ENCODE results near the gene BRWD1.

DNA sequence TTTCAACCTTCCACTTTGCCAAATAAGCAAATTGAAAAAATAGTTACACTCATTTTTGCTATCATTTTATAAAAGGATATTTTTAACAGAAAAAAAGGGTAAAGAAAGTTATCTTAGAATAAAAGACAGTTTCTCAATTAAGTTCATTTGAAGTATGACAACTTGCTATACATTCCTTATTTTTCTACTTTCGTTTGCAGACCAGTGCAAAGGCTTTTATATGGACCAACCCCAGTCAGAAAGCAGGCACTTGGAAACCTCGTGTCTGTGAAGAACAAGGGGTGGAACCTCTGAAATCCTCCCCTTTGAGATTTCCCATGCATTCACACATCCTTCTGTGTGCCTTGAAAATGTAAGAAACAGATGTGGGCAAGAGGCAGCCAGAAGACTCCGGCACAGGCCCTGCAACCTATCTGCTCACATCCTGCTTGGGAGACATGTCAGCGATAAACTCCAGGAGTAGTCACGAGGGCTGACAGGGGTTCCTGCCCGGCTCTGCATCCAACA is 42.4 kb downstream of the ETS2 start:
- PRO-cap = no peak

DNA sequence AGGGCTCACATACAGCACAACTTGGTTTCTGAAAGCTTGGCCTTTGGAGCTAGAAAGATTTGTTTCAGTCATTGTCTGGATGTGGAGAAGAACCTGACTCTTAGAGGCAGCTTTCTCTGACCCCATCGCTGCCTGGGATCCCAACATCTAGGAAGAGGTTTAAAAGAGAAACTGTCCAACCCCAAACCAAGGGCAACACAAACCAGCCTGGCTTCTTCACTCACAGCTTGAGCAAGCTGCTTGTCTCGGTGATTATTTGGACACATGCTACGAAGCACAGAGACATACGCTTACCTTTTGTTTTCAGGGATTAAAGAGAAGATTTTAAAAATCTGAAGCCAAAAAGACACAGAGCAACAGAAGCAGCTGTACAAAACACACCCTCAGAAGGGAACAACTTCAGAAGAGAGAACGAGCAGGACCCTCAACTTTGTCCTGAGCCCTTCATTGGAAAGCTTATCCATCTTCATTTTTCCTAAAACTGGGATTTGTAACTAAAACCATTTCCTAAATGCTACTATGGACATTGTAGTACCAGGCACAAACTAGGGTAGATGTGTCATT is 109.9 kb downstream of the ETS2 start:
- PRO-cap = no peak

- PRO-cap = no peak
Measured at GRCh38 chr21:38955339-38956037, 149.8 kb downstream of the ETS2 start.

- PRO-cap = no peak
Measured at GRCh38 chr21:38956549-38957541, 151.1 kb downstream of the ETS2 start.

DNA sequence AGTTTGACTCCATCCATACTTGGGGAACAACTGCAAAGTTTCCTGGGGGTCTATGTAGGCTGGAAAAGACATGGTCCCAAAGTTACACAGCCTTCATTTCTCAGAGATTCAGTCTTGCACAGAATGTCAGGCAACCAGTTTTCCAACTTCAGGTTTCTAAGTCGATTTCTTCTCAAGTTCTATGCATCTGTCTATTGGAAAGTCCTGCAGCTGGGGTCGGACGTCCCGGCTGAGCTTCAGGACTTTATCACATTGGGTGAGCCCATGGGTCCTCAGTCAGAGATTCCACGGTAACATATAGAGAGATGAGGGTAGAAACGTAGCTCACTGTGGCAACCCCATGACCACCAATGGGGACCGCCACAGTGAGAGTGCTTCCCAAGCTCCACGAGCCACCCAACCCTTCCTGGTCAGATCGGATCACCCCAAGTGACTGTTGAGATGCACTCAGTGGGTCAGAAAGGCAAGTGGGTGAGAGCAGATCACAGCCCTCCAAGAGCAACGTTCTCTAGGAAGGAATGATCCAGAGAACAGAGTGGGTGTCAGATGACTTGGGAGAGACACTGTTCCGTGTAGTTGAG is 177.2 kb downstream of the PSMG1 start:
- PRO-cap = no peak

DNA sequence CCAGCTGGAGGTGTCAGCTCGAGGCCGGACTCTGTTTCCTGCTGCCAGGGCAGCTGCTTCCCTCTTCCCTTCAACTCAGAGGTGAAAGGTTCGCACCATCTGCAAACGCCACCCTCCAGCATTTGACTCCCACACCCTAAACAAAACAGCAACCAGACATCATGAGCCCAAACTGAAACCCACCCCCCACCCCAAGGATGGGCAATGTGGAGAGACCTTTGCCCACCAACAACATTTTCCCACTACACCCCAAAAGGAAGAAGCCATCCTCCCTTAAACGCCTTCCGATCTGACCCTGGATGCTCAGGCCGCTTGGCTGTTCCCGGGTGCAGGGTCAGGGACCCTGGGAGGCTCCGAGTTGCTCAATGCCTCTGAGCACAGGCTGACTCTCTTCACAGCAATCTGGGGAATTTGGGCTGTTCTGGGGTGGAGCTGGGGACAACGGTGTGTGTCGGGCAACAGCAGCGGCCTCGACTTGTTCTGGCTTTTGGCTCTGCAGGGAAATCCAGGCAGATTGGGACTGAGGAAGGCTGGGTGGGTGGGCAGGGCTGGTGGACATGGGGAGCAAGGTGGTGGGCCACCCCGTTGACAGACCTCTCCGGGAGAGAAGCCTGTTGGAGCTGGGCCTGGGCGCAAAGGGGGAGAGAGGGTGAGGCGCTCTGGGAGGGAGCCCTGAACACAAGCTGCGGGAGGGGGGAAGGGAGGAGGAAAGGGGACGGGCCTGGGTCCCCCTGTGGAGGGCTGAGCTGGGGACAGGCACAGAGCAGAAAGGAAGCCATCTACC is 162.1 kb downstream of the PSMG1 start:
- PRO-cap = no peak

DNA sequence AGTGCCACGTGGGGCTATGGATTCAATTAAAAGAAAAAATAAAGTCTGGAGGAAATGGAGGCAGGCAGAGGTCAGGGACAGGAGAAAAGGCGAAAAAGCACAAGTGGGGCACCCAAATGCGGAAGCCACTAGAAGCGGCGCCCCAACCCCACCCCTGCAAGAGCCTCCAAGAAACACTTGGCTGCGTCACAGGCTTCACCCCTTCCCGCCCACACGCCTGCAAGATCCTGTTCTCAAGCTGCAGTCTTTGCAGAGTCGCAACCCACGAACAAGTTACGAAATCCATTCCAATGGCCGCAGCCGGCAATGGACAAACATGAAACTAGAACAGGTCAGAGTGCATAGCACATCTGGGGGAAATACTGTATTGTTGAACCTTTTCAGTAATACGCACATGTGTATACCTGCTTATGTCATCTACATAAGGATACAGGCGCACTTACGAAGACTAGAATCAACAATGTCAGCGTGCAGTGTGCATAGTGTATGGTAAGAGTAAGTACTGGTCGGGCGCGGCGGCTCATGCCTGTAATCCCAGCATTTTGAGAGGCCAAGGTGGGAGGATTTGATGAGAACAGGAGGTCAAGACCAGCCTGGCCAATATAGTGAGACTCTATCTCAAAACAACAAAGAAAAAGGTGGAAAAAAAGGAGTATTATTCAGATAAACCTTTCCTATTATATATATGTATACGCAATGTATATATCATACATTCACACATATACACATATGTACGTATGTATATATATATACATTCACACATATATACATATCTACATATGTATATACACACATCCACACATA is 103.5 kb downstream of the PSMG1 start:
- PRO-cap = no peak

DNA sequence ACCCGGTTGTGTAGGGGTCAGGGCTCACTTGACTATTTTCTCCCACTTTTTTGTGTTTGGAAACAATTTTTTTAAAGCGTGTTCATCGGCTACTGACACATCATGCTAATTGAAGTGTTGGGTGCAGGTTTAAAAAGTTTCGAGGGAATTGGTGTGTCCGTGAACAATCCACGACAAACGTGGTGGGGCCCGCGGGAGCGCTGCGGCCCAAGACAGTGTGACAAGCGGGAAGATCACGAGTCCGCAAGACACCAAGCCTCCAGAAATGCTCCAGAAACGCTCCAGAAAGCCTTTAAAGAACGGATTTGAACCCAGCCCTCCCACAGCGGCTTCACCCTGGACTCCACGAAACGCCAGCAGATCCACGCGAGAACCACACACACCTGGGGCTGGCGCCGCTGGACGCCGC is 566 bp downstream of the PSMG1 start:
- PRO-cap = no peak

- PRO-cap = no peak
Measured at GRCh38 chr21:39212067-39212945, 29.1 kb upstream of the PSMG1 start.

DNA sequence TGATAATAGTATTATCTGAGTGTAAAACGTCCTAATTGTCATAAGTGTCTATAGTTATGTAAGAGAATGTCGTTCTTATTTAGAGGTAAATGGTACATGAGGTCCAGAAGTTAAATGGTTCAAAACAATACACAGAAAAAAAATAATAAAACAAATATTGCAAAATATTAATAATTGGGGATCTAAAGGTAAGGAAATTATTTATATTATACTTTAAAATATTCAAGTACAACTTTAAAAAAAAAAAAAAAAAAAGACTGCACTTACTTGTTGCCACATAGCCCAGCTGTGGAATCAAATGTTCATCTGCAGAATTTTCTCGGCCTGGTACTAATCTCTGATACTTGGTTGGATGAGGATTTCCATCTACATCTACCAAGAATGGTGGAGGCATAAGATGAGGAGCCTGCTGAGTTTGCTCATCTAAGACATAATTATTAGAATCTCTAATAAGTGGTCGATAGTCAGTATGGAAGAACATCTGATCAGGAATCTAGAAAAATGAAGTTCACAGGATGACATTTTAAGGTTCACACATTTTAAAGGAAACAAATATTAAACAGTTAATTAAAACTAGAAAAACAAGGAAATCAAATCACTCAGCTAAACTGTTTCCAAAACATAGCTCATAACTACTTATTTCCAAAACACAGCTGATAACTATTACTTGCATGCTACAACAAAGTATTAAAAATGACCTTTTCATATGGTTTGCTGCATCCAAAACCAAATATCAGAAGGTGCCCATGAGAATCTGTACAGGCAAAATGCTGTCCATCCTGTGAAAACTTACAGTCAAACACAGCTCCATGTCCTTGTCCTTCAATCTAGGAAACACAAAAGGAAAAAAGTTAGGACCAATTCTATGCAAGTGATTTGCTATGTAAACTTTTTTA is 49.0 kb downstream of the BRWD1 start:
- PRO-cap = no peak

- PRO-cap = bidirectional peak, plus-strand start at chr21:39313936, minus-strand start at chr21:39313613
Measured at GRCh38 chr21:39313152-39314200, at the start of gene BRWD1. Gene BRWD1 (minus strand): TSS chr21:39313632.

- PRO-cap = no peak
Measured at GRCh38 chr21:39316135-39316702, 2.8 kb upstream of the BRWD1 start.

GRCh38 chr21:39387406-39387964 is 7.4 kb downstream of the GET1 start:
- PRO-cap = no peak

GRCh38 chr21:39388549-39388883 is 8.4 kb downstream of the GET1 start:
- PRO-cap = bidirectional peak, plus-strand start at chr21:39388816, minus-strand start at chr21:39388717

- PRO-cap = no peak
Measured at GRCh38 chr21:39625120-39625784, 12.5 kb downstream of the B3GALT5 start.

GRCh38 chr21:39632117-39632584 is 19.4 kb downstream of the B3GALT5 start:
- PRO-cap = no peak

DNA sequence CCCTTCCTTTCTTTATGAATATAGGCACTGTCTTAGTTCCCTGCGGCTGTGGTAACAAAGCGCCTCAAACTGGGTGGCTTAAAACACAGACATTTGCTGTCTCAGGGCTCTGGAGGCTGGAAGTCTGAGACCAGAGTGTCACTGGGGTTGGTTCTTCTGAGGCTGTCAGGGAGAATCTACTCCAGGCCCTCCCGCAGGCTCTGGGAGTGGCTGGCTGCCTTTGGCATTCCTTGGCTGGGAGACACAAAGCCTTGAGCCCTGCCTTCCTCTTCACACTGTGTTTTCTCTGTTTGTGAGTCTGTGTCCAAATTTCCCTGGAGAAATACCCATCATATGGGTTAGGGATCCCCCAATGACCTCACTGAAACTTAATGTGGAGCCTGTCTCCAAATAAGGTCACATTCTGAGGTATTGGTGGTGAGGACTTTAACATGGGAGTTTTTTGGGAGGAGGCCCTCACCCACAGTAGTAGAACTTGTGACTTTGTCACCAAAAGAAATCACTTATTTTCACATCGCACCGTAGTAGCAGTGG is 38.5 kb downstream of the B3GALT5 start:
- PRO-cap = no peak

- PRO-cap = no peak
Measured at GRCh38 chr21:39660185-39660531, 47.4 kb downstream of the B3GALT5 start.

GRCh38 chr21:39686489-39686858 is 58.5 kb upstream of the IGSF5 start:
- PRO-cap = no peak

DNA sequence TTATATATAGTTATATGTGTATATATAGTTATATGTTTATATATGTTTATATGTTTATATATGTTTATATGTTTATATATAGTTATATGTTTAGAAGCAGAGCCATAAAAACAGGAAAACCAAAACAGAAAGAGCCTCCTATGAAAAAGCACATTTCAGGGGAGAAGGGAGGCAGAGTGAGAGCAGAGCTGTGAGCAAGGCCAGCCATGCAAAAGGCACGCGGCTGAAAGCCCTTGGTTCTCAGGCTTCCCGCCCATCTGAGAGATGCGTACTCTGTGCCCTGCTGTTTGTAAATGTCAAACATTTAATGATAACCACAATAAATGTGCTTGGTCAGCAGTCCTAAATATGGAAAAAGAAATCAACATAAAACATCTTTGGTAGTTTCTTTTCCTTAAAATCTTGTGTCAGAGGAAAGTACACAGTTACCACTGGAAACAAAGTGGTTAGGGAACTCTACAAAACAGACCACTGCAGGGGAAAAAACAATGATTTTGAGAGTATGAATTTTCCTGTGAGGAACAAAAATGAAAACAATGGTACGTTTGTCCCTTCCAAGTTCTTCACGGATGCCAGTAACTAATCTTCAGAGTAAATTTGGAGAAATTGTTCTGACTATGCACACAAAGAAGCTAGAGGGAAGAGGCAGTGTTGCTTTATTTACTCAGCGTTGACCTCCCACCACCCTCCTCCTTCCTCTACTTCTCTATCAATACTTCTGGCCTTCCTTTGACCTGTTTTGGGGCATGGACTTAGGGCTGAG is 283.0 kb downstream of the DSCAM start:
- PRO-cap = no peak